ENCODE results near the genes ZFPM1, ZC3H18 and SNAI3.

- PRO-cap: no peak
- RAMPAGE, long total RNA, 2 experiments: no peak in any of the 2 experiments
These were observed 33.1 kb downstream of the SLC7A5 start for GRCh38 chr16:87835900-87836985.

GRCh38 chr16:87855449-87856702 is 13.4 kb downstream of the SLC7A5 start:
- PRO-cap: bidirectional peak, plus-strand start at chr16:87856442, minus-strand start at chr16:87856142
- RAMPAGE, long total RNA, 2 experiments: no peak in any of the 2 experiments

- PRO-cap: no peak
- RAMPAGE, long total RNA, 2 experiments: no peak in any of the 2 experiments
These were observed 3.2 kb upstream of the SLC7A5 start for GRCh38 chr16:87872529-87872876.

DNA sequence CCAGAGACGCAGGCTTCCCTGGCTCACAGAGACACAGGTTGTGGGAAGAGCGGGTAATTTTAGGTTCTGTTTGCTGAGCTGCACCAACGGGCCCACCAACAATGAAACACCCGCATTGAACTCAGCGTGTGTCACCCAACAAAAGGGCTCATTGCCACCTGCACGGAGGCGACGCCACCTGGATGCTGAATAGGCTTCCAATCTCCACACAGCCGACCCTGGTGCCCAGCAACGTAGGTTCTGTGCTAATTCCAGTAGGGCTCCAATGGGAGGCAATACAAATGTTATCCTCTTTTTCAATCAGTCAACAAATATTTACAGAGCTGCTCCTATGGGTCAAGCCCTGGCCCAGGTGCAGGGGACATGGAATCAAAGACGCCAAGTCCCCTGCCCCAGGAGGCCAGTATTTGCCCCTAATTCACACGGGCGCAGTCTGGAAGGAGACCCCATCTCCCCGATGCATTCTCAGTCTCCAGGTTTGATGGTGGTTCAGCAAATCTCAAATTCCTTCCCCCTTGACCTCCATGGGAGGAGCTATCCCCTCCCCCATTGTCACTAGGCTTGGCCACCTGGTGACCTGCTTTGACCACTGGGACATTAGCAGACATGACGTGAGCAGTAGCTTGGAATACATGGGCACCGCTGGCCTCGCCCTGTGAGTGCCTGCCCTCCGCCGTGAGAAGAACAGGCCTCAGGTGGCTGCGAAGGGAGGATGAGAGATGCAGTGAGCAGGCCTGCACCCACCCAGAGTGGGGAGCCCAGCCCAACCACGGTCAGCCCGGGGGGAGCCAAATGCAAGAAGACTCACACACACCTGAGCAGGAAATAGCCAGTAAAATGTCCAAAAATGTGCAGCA is 3.8 kb downstream of the CA5A start:
- PRO-cap: no peak
- RAMPAGE, long total RNA, 2 experiments: no peak in any of the 2 experiments

GRCh38 chr16:88019064-88020041 is 68.1 kb downstream of the BANP start:
- PRO-cap: no peak
- RAMPAGE, long total RNA, 2 experiments: no peak in any of the 2 experiments

DNA sequence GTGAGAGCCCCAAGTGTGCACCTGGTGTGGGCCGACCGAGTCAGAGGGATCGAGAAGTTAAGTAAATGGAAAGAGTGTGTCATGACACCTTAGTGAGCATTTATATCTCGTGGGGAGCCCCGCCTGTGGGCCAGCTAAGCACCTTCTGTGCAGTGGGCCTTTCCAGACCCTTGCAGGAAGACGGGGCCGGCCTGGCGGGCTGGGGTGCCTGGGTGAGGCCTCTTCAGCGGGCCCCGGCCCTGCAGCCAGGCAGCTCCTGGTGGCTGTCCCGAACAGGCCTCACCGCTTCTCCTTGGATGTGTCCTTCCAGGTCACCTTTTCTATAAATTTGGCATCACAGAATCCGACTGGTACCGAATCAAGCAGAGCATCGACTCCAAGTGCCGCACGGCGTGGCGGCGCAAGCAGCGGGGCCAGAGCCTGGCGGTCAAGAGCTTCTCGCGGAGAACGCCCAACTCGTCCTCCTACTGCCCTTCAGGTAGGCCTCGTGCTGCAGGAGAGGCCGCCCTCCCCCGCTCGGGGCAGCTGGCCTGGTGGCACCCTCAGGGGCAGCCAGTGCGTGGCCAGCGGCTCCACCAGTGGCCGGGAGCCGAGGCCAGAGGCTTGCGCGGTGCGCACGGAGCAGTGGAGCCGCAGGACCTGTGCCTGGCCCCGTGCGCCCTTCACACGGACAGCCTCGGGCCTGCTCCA is 76.1 kb downstream of the BANP start:
- PRO-cap: no peak
- RAMPAGE, long total RNA, 2 experiments: no peak in any of the 2 experiments

- PRO-cap: no peak
- RAMPAGE, long total RNA, 2 experiments: no peak in any of the 2 experiments
These were observed 84.5 kb upstream of the ZNF469 start for GRCh38 chr16:88298188-88298660.

DNA sequence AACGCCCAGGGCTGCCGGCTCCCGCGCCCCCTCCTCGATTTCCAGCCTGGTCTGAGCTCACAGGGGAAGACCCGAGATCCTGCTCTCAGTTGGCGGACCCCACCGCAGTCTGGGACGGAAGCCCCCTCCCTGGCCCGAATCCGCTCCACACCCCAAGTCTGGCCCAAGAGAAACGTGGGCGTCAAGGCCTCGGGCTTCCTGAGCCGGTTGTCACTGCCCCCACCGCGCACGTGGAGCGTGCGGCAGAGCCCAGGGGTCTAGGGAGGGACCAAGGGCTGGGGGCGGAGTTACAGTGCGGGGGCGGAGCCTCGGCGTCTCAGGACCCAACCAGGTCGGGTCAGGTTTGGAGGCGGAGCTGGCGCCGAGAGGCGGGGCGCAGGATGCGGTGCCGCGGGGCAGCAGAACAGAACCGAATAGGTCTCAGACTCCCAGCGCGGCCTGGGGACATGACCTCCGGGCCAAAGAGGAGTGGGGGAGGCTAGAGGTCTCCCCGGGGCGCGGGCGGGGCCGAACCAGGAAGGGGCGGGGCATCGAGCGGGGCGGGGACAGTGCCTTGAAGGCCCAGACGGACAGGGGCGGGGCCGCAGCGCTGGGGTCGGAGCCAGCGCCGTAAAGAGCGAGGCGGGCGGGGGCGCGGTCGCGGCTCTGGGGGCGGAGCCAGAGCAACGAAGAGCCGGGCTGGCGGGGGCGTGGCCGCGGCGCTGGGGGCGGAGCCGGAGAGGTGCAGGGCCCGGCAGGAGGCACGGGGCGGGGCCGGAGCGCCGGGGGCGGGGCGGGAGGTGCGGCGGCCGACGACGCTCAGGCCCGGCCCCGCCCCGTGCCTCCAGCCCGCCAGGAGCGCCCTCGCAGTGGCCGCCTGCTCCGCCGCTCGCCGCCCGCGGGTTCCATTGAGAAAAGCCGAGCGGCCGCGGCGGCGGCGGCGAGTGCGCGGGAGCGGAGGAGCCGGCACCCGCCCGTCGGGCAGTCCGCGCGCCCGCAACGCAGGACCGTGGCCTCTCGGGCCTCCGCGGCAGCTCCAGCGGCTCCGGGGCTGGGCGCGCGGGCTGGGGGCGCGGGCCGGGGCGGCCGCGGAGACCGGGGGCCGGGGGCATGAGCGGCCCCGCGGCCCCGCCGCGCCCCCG is at the start of gene ZFPM1:
Gene ZFPM1, plus strand, starts transcription at position 826 of the 1,121 bp plus-strand sequence.
- PRO-cap: unidirectional peak, plus-strand start at position 826 of the sequence; unidirectional peak, plus-strand start at position 887 of the sequence
- RAMPAGE, long total RNA, 2 experiments: no peak in any of the 2 experiments

- PRO-cap: no peak
- RAMPAGE, long total RNA, 2 experiments: no peak in any of the 2 experiments
These were observed 42.7 kb downstream of the ZFPM1 start for GRCh38 chr16:88495589-88496391.

DNA sequence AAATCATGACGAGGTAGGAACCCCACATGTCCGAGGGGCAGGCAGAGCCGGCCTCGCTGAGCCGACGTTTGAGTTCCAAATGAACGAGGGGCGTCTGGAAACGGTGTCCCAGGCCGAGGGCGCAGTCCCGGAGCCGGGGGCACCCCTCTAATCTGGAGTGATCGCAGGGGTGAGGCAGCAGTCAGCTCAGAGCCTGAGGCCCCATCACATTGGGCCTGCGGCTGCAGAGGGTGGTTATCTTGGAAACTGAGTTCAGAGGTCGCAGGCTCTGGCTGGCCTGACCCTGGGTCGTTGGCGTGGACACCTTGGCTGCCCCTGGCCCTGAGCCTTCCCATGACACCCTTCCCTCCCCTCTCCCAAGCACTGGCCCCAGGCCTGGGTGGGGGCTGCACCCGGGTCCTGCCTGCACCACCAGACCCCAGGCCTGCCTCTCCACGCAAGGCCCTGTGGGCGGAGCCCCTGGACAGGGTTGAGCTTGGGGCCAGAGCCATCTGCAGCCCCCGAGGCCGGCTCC is 45.5 kb downstream of the ZFPM1 start:
- PRO-cap: no peak
- RAMPAGE, long total RNA, 2 experiments: no peak in any of the 2 experiments

GRCh38 chr16:88550186-88550710 is 20.0 kb upstream of the ZC3H18 start:
- PRO-cap: no peak
- RAMPAGE, long total RNA, 2 experiments: no peak in any of the 2 experiments

DNA sequence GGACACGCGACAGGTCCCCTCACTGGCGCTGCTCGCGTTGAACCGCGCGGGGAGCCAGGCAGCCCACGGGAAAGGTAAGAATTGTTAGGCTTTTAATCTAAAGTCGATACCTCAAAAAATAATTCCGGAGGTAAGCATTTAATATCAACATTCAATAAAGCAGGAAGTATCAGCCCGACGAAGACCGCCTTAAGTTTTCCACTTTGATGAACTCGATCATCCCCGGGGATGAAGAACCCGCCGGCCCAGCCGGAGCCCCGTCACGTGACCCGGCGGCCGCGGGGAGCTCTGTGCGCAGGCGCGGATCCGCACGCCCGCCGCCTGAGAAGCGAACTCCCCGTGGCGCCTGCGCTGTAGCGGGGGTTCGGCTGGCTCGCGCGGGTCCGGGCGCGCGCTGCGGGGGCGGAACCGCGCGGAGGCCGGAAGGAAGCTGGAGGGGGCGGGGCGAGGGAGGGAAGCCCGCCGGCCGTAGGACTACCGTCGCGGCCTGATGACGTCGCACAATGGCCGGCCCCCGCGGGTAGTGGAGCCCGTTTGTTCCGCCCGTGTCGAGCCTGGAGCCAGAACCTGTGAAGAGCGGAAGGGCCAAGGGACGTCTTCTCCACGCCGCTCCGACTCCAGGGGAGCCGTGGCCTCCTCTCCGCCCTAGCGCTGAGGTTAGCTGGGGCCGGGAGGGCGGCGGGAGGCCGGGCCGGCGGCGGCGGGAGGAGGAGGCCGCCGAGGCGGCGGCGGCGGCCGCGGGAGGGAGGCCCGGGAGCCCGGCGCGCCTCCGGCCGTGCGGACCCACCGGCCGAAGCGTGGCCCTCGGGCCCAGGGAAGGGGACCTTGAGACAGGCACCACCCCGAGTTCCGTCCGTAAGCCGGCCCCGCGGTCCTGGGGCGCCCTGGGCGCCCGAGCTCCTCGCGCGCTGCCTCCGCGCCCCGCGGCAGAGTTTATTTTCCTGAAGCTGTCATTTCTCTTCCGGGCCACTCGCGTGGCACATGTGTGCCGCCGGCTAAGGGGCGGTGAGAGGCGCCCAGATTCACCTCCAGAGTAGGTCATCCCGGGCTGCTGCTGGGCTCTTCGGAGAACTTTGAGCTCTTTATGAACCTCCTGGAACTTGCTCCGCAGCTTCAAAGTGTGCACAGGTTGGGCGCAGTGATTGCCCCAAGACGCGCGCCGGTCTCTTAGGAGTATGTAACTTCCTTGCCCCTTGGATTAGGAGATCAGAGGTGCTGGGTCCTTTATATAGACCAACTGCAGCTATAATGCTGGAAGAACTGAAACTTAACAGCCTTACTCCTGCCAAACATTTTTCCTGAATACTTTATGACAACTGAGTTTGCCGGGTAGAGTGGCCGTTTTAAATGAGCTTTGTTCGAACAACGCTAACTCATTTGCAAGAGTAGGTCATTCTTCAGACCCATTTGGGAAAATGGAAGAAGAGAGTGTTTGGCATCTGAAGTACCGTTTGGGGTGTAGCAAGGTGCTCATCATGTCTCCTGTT is at the start of gene ZC3H18:
Gene ZC3H18, plus strand, starts transcription at position 493 of the 1,487 bp plus-strand sequence.
- PRO-cap: bidirectional peak, plus-strand start at position 503 of the sequence, minus-strand start at position 266 of the sequence
- RAMPAGE, long total RNA, 2 experiments: start-site peak on the plus strand in 2 of 2 experiments, centred at positions 509 to 515 of the sequence, 128 to 212 reads per replicate

DNA sequence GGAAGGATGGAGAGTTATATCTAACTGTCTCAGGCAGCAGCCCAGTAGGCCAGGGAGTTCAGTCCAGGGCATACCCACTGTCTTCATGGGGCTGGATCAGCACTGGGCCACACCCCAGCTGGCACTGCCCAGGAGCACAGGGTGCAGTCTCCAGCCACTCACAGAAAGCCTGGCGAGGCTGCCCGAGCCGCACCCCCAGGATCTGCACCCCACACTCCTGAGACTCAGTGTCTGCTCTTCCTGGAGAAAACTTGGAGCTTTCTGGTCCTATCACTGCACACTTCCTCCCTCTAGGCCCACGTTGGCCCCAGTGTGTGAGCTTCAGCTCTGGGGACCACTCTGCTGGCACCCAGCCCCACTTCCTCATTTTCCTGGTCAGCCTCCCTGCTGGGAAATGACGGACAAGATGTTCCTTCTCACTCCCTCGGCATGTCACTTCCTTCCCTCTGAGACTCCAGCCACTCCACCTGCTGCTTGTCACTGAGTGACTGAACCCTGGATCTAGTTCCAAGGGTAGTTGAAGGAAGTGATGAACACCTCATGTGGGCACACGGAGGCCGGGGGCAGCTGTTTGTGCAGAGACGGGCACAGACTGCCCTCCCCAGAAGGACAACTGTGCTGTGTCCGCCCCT is 28.9 kb downstream of the ZC3H18 start:
- PRO-cap: no peak
- RAMPAGE, long total RNA, 2 experiments: no peak in any of the 2 experiments

- PRO-cap: no peak
- RAMPAGE, long total RNA, 2 experiments: no peak in any of the 2 experiments
These were observed 4.1 kb downstream of the CYBA start for GRCh38 chr16:88646495-88647321.

DNA sequence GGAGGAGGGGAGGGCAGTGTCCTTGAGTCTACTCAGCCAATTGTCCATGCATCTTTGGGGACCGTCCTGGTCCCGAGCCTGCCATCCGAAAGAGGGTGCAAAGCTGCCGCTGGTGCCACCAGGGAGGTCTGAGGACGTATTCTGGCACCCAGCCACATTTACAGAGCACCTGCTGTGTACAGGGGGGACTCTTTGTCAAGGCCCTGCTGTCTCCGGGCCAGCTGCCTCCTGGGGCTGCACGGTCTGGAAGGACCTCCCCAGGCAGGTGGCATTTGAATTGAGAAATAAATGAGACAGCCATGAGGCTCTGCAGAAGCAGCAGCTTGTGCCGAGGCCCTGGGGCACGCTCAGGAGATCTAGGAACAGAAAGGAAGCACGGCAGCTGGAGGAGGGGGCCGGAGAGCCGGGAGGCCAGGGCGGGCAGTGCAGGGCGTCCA is 1.5 kb downstream of the CYBA start:
- PRO-cap: no peak
- RAMPAGE, long total RNA, 2 experiments: no peak in any of the 2 experiments

GRCh38 chr16:88649774-88649942 is 1.2 kb downstream of the CYBA start:
- PRO-cap: no peak
- RAMPAGE, long total RNA, 2 experiments: no peak in any of the 2 experiments

DNA sequence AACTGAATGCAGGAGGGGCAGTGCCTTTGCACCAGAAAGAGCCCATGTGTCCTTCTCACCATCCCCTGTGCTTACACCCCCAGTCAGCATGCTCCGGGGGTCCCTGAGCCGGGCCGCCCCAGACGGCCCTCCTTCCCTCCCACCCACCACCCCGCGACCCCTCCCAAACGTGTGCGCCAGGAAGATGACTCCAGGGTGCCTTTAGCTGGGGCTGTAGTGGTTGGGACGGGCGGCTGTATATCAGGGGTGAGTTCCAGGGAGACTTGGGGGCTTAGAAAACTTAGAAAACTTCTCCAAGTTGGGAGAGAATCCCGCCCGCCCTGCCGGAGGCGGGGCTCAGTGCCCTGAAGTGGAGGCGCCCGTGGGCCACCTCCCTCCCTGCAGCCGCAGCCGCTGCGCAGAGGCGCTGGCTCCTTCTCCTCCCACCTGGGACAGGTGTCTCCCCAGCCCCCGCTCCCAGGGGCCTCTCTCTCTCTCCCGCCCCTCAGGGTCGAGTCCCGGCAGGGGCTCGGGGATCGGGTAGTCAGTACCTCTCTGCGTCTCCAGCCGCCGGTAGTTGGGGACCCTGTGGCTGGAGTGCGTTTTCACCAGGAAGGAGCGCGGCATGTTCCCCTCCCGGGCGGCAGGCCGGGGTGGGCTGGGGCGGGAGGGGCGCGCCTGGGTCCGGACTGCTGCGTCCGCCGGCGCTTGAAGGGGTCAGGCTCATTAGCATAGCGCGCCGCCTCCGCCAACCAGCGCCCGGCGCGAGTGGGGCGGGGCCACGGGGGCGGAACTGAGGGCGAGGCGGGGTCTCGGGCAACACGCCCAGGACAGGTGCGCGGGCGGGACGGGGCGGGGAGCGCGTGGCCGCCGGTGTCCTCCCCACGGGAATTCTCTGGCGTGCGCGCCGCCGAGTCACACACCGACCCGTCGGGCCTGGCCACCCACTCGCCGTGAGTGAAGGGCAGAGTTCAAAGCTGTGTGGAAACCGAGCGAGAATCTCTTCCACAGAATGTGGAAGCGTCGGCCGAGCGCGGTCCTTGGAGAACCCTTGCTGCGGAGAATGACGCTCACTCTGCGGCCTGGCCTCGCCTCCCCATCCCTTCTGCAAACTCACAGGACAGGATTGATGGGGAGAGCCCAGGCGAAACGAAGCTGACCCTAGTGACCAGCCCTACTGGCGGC is at the start of gene SNAI3:
Gene SNAI3, minus strand, starts transcription at position 707 of the 1,164 bp plus-strand sequence.
- PRO-cap: no peak
- RAMPAGE, long total RNA, 2 experiments: no peak in any of the 2 experiments

- PRO-cap: no peak
- RAMPAGE, long total RNA, 2 experiments: no peak in any of the 2 experiments
These were observed 5.7 kb upstream of the SNAI3 start for GRCh38 chr16:88691769-88692613.

GRCh38 chr16:88695469-88696652 is 9.6 kb upstream of the SNAI3 start:
- PRO-cap: no peak
- RAMPAGE, long total RNA, 2 experiments: no peak in any of the 2 experiments

GRCh38 chr16:88699218-88699473 is 7.1 kb downstream of the RNF166 start:
- PRO-cap: no peak
- RAMPAGE, long total RNA, 2 experiments: no peak in any of the 2 experiments